ENCODE measurements around a stretch of chr9.

GRCh38 chr9:91118868-91119564 lies 242.7 kb downstream of the AUH start:
- RRBS, result no CpG with 5 or more reads among the region's 11 CpGs

DNA sequence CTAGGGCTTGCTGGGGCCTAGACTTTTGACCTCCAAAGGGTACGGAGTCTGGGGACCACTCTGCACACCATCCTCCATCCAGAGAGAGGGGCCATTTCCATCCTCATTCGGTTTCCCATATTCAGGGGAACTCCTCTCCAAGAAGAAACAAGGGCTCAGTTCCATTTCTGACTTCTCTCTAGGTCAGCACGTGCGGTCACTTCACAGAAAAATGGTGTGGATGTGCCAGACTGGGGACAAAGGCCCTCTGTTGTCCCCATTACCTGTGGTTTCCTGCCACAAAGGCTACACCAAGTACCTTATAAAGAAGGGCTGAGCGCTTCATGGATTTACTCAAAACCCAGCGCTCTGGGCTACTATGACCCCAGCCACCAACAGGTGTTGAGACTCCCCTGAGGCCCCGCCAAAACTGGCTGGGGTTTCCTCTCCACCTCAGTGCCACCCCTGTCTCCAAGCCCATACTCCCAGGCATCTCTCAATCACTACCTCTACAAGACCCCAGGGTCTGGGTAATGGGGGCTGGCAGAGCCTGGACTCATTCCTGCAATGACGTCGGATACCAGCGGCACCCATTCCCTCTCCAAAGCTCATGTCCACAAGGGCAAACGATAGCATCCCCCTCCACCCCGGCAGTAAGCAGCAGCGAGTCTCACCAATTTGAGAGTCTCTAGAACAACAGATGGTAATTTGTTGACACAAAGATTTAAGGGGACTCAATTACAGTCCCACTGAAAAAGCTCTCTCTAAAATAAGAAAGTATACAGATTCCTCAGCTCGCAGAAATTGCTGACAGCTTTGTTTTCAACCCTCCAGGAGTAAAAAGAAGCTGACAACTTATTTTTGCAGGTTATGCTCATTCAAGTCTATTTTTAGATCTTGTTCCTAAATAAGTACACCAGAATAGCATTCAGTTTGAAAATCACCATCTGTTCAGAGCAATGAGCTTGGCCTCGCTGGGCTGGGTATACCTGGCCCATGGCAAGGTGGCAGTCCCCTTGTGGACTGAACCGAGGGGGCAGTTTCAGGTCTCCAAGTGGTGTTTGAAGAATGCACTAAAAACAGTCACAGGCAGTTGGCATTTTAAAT lies 169.7 kb downstream of the AUH start:
- RRBS, result no CpG with 5 or more reads among the region's 16 CpGs

DNA sequence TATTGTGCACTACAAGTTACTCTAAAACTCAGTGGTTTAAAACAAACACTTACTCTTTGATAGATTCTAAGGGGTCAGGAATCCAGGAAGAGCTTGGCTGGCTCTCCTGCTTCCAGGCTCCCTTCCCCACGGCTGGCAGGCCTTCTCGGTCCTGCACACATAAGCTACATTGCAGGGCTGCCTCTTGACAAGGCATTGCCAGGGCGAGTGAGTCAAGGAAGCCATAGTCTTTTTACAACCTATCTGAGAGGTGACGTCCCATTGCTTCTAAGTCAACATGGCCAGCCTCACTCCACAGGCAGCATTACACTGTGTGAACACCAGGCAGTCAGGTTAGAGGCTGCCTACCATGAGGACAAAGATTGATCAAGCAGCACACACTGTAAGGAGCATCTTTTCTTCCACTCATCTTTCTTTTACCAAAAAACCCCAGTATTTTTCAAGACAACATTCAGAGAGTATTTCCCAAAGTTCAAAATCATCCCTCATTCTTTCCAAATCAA lies 119.7 kb downstream of the AUH start:
- RRBS, result no CpG with 5 or more reads among the region's 4 CpGs

GRCh38 chr9:91395775-91396189 lies 27.9 kb downstream of the NFIL3 start:
- RRBS, result no CpG with 5 or more reads among the region's 3 CpGs

GRCh38 chr9:91409758-91410230 lies 13.8 kb downstream of the NFIL3 start:
- RRBS, result no CpG with 5 or more reads among the region's 12 CpGs

DNA sequence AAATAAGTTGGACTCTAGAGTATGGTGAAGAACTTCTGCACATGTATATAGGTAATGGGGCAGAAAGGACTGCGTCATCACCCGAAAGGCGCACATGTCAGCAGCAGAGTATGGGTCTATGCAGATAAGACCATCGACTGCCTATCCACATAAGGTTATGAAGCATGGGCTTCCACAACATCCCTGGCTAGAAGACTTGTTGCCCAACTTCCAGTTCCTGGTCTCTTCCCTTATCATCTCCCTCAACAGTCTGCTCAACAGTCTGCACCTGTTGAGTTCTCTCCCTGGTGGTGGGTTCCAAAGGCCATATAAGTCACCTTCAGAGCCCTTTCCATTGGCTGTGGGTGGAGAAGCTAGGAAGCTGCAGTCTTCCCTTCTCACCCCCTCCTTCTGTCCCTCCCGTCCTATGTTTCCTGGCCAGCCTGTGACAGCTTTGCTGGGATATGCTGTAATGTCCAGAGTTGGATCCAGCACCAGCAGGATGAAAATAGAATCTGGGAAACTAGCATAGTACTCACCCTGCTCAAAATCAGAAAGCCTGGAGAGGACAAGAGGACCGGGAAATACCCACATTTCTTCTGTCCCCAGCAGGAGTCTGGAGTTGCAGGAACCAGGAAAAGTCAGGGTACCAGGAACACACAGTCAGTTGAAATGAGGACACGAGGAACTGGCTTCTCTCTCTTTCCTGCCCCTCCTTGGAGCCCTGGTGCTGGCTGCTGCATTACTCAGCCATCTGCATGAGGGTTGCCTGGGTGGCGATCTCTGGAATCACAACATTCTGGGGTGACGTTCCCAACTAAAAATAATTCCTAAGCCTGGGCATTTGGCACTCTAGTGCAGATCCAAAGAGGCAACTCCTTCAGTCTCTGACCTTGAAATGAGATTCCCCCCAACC lies 59.4 kb upstream of the NFIL3 start:
- RRBS, result no CpG with 5 or more reads among the region's 9 CpGs

GRCh38 chr9:91712067-91712427 lies 238.0 kb downstream of the ROR2 start:
- RRBS, result no CpG with 5 or more reads among the region's 5 CpGs

DNA sequence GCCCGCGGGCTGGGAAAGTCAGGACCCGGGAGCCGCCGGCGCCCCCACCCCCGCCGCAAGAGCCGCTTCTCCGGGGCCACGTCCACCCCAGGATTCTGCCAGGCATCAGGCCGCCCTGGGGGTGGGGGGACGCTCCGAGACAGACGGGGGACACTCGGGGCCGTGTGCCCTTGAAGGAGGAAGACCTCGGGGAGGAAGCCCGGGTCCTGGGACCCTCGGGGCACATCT lies 820 bp downstream of the ROR2 start:
- RRBS, result 3% methylated on average over 7 of the region's 20 CpGs

DNA sequence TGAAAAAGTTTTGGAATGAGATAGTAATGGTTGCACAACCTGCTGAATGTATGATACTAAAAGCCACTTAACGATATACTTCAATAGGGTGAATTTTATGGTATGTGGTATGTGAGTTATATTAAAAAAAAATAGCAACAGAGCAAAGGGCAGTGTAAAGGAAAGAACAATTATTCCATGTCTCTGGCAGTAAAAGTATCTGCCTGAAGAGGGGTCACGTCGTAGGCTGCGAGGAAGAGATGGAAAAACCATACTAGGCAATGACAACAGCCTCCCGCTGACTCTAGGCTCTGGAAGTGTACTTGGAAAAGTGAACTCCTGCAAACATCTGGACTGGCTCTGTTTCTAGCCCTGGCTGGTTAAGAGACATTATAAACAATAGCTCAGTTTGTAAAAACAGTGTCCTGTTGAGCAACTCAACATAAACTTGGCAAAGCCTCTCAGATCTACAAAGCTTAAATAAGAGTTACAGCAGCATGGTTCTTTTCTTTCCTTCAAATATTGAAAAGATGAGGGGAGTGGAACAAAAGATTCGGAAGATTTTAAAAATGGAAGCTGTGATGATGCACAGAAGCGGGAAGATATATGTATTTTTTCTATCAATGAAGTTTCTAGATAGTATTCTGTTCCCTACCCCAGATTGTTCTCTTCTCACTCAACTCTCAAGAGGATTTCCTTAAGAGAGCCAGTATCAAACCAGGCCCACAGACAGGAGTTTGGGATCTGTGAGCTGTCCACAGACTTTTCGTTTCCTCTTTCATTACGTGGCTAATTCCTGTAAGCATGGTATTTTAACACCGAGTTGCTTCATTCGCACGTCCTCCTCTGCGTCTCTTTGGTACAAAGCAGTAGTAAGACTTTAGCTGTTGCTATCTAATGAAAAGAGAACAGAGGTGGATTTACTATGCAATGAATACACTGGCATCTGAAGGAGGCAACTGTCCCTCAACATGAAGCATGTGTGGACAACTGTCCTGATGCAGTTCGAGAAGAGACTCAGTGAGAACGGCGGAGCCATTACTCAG lies 79.3 kb downstream of the SPTLC1 start:
- RRBS, result no CpG with 5 or more reads among the region's 16 CpGs

DNA sequence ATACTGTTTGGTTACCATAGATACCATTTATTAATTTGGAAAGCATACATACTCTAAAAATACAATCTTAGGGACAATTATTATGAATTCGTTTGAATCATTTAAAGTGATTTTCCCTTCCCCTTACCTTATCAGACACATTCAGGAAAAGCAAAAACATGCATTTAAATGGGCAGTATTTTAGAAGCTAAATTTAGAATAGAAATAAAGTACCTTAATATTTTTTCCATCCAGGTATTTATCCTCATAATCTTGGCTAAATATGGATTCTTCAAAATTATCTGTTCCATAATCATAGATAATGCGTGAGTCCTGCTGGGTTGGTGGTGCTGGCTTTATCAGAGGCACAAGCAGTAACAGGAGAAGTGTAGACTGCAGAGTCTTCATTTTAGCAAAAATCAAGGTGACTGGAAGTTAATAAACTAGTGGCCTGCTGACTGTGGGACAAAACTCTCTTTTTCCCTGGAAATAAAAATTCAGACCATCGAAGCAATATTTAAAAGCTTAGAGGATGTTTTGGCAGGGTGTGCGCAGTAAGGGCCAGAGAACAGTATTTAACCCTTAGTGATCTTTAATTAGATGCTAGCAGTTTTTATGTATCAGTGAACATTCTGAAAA lies 1.2 kb downstream of the OGN start:
- RRBS, result no CpG with 5 or more reads among the region's 4 CpGs

- RRBS, result no CpG with 5 or more reads among the region's 3 CpGs
These were observed 34.1 kb downstream of the ECM2 start for GRCh38 chr9:92501657-92502078.

GRCh38 chr9:92506041-92506912 lies 29.5 kb downstream of the ECM2 start:
- RRBS, result no CpG with 5 or more reads among the region's 3 CpGs

DNA sequence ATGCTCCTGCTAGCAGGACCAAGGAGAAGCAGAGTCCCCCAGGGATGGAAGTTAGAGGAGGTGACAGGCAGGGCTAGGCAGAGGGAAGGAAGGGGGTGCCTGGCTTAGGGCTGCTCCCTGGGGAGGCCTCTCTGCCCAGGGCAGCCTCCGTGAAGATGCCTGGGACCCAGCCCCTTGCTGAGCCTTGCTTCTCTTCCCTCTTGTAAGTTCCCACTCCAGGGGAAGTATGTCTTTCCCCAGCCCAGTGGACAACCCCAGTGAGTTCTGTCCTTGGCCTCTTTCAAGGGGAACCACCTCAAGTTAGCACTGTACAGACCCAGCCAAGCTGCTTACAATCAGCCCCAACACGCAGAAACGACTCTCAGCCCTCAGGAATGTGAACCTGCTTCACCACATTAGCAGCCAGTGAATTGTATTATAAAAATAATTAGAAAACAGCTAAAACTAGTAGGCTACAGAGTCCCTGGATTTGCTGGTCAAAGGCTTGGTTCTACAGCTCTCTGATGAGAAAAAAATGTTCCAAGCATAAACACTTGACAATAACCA lies 10.8 kb upstream of the IPPK start:
- RRBS, result no CpG with 5 or more reads among the region's 3 CpGs

- RRBS, result no CpG with 5 or more reads among the region's 2 CpGs
These were observed 5.4 kb upstream of the BICD2 start for GRCh38 chr9:92770028-92770415.

DNA sequence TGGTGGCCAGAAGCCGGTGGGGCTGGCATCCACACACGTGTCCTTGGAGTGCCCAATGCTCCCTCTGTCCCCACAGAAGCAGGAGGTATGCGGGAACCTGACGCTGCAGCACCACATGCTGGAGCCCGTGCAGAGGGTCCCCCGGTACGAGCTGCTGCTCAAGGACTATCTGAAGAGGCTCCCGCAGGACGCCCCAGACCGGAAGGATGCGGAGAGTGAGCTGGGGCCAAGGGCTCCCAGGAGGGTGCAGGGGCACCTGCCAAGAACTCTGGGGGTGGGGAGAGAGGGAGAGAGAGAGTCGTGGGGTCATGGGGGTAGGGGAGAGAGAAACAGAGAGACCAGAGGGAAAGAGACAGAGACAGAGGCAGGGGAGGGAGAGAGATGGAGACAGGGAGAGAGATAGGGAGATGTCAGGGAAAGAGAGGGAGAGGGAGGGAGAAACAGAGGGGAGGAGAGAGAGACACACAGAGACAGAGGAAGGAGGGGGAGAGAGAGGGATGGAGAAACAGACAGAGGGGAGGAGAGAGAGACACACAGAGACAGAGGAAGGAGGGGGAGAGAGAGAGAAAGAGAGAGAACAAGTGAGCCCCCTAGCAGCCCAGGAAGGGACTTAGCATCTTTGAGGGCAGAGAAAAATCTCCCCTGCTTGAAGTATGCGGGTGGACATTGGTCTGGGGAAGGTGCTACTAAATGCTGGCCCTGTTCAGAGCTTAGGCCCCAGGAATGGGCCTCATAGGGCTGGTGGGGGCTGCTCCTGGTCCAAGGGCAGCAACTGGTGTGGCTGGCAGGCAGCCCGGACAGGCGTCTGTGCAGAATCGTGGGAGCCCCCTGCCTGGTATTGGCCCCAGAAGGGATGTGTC lies 48.1 kb upstream of the SUSD3 start:
- RRBS, result 90% methylated on average over 5 of the region's 16 CpGs

DNA sequence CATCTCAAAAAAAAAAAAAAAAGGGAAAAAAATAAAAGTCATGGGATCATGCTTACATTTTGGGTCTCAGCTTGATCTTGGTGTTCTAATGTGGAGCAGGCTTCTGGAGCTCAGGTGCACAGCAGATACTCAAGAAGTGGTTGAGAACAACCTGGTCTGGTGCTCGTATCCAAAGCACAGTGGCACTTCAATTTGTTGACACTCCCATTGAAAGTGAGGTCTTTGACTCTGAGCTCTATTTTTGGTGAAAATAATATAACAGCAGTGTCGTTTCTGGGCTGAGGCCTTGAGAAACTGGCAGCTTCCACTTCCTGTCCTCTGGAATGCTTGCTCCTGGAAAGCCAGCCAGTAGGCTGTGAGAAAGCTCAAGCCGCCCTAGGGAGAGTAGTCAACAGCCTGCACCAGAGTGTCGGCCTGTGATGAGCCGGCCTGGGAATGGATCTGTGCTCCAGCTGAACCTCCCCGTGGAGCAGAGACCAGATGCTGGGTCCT lies 6.9 kb upstream of the SUSD3 start:
- RRBS, result no CpG with 5 or more reads among the region's 6 CpGs

GRCh38 chr9:93061703-93062497 lies 3.4 kb downstream of the SUSD3 start:
- RRBS, result no CpG with 5 or more reads among the region's 18 CpGs

- RRBS, result no CpG with 5 or more reads among the region's 10 CpGs
These were observed 2.6 kb upstream of the CARD19 start for GRCh38 chr9:93093323-93093934.

- RRBS, result no CpG with 5 or more reads among the region's 17 CpGs
These were observed 18.6 kb downstream of the CARD19 start for GRCh38 chr9:93114465-93115227.

DNA sequence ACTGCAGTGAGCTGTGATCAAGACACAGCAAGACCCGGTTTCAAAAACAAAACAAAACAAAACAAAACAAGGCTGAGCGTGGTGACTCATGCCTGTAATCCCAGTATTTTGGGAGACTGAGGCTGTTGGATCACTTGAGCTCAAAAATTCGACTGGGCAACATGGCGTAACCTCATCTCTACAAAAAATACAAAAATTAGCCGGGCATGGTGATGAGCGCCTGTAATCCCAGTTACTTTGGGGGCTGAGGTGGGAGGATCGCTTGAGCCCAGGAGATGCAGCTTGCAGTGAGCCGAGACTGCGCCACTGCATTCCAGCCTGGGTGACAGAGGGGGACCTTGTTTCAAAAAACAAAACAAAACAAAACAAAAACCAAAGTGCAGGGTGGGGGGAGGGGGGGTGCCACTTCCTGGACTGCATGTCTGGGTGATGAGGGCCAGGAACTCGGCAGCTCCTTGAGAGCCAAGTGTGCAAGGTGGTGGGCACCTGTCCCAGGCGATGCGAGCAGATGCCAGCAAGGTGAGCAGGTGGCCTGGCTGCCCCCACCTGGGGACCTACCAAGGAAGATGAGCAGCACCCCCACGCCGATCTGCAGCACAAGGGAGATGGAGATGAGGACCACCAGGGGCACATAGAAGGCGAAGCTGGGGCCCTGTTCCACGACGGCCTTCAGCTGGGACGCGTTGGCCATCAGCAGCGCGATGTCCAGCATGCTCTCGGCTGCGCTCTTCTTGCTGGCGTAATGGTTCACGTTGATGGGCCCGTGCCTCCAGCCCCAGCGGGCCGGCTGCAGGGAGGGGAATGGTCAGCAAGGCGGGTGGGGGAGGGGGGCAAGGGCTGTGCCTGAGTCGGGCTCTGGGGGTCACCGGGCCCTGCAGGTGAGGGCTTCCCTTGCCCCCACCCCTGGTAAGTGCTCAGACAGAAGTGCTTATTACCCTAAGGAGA lies 7.9 kb downstream of the NINJ1 start:
- RRBS, result 28% methylated on average over 4 of the region's 31 CpGs

Data from renal cortical epithelial cell (primary cell).